Cardiac atrium fibroblast (primary cell): ENCODE results near the gene CORO2B.

DNA sequence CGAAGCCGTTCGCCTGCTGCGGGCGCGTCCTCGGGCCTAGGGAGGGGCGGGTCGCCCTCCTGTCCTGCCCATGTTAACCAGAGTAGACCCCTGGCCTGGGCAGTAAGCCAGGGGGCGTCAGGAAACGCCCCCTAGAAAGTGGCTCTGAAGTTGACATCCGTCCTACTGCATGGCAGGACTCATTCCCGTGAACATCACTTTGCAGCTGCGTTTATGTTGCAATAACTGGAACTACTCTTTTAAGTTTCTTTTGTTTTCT, 788 bp downstream of the C15orf61 start:
- RAMPAGE, long total RNA, result no peak

DNA sequence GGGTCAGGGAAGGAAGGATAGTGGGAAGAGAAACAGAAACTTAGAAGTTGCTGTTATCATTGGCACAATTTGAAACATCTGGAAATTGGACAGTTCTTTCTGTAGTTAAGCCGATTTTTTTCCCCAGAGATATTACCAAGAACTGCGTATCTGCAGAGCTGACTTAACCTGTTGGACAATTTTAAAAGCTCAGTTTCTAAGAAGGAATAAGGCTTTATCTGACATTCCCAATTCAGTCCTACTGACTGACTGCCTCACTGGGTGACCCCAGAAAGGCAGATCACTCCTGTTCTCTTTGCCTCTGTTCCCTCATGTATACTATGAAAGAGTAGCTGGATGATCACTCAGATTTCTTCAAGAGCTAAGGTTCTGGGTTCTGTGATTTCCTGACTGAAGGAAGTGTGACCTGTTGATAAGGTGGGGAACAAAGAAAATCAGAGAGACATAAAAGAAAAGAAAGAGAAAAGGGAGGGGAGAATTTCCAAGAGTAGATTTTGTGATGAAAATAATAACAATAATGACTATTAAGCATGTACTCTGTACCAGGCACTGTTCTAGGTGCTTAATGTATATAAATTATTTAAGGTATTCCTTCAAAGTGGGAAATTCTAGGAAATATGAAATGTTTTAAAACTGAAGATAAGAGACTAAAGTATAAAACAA, 128.4 kb downstream of the MAP2K5 start:
- RAMPAGE, long total RNA, result no peak

DNA sequence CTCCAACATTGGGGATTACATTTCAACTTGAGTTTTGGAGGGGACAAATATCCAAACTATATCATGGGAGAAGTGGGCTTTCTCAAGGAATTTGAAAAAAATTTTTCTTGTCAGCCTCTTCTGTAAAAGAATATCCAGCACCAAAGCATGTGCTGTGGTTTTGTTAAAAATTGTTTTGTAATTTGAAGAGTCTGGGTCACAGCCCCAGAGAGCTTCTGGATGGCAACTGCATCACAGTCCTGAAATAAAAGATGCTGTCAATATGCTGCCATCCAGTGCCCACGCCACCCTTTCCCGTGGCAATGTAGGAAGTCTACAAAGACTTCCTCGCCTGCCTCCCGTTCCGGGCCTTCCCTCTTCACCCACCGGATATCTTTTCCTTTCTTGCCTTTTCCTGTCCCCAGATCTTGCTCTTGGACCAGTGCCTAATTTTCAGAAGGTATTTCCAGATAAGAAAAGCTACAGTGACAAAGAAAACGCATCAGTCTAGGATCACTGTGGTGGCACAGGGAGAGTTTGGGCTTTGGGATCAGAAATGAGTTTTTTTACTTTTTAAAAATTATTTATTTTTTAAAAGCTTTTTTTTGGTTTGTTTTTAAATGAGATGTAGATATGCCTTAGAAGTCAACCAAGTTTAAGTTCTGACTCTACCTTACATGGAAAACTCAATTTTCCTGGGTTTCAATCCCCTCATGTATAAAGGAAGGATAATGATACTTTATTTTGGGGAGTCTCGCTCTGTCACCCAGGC, 99.9 kb downstream of the SKOR1 start:
- RAMPAGE, long total RNA, result no peak

- RAMPAGE, long total RNA, result no peak
Measured at GRCh38 chr15:67943709-67944592, 110.2 kb upstream of the PIAS1 start.

DNA sequence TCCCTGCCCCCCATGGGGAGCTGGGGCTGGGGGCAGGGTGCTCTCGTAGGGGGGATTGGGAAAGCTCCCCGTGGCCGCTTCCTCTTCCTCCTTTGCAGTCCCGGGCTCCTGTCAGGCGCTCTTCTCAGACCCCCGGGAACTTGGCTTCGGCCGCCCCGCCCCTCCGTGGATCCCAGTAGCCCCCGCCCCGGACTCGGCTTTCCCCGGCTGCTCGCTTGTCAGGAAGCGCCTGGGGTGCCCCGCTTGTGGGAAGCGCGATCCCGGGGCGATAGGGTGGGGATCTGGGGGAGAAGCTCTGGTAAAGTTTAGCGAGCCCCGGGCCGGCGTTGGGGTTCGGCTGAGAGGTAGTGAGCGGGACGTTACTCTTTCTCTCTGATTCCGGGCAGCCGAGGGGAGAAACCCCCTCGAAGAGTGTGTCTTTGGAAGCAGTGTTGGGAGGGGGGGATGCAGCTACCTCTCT, 597 bp downstream of the PIAS1 start:
- RAMPAGE, long total RNA, result no peak

- RAMPAGE, long total RNA, result no peak
Measured at GRCh38 chr15:68070011-68070587, 16.0 kb downstream of the PIAS1 start.

GRCh38 chr15:68184763-68185663, 20.1 kb downstream of the CALML4 start:
- RAMPAGE, long total RNA, result no peak

DNA sequence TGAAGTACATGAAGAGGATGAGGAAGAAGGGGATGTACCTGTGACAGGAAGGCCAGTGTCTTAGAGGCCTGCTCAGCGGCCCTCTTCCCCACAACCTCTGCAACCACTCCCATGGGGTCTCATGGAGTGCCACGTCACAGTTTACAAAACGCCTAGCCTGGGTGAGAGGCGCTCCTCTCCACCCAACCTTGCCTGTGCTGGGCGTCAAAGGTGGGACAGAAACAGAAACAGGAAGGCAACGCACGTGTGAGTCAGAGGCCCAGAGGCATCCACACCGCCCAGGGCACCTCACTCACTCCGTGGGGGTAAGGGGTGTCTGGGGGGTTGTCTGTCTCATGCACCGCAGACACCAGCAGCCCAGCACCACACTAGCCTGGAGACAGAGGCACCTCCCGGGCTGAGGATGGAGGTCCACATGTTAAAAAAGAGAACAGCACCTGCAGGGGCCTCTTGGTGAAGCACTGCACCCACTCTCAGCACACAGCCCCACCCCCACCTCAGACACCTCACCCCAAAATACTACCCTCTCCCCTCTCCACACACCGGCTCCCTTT, 4.7 kb upstream of the CALML4 start:
- RAMPAGE, long total RNA, result no peak

DNA sequence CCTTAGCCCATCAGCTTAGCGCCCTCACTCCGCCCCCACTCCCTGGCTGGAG, 205 bp upstream of the FEM1B start:
- RAMPAGE, long total RNA, result no peak

- RAMPAGE, long total RNA, result no peak
Measured at GRCh38 chr15:68278787-68279106, 1.2 kb downstream of the FEM1B start.

GRCh38 chr15:68483033-68483528, 51.1 kb upstream of the ITGA11 start:
- RAMPAGE, long total RNA, result no peak

DNA sequence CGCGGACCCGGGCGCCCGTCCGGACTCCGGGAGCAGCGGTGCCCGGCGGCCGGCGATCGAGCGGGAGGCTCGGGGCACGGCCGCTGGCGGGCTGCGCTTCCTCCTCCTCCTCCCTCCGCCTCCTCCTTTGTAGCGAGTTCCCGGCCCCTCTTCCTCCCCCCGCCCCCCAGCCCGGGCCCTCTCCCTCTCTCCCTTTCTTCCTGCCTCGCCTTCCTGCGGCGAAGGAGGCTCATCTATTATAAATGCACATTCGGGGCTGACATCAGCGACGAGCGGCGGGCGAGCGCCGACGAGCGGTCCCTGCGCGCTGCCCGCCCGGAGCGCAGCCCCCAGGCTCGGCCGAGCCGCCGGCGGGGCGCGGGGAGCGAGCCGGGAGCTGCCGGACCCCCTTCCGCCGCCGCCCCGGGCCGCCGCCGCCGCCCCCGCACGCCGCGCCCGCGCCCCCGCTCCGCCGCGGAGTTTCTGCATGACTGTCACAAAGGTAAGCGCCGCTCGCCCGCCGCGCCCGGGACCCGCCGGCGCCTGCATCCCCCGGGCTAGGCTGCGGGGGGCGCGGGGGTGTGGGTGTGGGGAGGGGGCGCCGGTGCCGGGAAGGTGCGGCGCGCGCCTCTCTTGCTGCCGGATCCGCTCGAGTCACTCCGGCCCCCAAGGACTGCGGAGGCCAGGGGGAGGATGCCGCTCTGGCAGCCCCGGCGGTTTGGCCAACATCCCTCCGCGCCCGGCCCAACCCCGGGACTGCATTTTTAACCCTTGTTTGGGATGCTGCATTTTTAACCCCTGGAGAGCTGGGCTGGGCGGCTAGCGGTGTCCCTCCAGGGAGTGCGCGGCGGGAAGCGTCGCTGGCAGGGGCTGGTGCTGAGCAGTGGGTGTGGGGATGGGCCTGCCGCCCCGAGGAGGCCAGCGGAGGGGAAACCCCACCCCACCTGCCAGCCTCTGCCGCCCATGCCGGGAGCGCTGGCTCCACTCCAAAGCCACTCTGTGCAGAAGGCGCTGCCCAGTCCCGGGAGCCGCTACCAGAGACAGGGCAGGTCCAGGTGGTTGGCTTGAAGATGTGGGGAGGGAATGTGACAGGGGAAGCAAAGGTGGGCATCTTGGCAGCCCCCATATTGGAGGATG, at the start of gene CORO2B:
Gene CORO2B, plus strand, starts transcription at position 197 of the 1,116 bp plus-strand sequence.
- RAMPAGE, long total RNA, result no peak

DNA sequence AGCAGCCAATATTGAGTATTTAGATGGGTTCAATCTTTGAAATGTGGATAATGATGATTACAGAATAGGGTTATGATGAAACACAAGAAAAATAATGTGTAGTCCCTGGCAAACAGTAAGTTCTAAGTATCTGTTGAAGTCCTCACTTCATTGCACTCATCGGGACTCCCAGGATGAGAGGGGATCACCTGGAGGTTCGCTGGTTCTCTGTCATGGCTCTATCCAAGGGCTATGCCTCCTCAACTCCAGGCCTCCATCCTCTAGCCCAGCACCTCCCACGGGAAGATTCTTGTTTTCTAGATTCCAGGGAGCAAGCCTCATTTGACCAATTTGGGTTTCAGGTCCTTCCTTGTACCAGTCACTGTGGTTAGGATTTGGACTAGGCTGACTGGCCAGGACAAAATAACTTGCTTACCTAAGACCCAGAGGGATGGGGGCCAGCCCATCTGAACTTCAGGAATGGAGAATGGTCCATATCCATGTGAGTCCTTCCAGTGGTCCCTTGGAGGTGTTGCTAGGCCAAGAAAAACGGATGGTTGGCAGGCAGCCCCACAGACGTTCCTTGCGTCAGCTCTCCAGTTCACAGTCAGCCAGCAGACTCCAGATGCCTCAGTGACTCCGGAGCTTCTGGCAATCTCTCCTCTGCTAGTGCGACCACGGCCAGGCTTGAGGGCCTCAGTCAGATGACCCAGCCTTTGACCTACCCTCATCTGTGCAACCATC, 45.3 kb downstream of the ANP32A start:
- RAMPAGE, long total RNA, result no peak

GRCh38 chr15:68793197-68793802, 27.4 kb downstream of the ANP32A start:
- RAMPAGE, long total RNA, result no peak

GRCh38 chr15:68820954-68821710, 437 bp upstream of the ANP32A start:
- RAMPAGE, long total RNA, result no peak

- RAMPAGE, long total RNA, result no peak
Measured at GRCh38 chr15:69074846-69075290, 60.4 kb downstream of the NOX5 start.

DNA sequence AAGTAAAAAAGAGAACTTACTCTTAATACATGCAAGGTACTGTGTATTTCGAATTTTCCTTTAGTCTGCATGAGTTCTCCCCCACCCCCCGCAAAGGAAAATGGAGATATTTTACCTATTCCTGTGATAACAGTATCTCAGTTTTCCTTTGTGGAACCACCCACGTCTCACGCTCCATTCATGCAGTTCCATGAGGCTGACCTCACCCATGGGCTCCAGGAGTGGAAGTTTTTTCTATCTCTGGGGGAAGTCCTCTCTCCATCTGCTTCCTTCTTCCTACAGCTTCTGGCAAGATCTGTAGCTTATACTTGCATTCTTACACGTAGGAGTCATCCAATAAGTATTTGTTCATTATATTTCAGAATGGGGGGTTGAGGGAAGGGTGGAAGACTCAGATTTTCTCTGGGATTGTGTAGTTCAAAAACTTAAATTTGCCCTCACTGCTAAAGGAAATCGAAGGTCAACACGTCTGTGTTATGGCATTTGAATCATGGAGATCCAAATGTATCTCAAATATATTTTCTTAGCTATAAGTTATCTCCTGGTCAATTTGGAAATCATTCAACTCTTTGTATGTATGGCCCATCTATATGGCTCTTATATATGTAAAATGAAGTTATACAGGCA, 5.7 kb upstream of the GLCE start:
- RAMPAGE, long total RNA, result no peak

DNA sequence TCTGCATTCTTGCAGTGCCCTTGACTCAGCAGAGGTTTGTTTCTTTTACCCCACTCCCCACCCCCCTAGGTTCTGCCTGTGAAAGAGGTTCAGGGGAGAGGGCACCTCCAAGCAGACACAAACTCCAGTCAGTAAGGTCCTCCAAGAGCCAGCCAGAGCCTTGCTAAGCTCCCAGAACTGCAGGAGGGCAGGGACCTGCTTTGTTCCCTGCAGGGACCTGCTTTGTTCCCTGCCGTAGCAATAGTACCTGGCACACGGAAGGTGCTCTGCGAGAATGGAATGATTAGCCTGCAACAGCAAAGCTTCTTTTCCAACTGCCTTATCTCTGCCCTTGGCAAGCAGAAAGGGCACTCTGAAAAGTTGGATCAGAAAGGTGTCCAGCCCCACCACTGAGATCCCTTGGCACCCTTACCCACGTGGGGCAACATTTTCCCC, 1.4 kb downstream of the PAQR5 start:
- RAMPAGE, long total RNA, result no peak

DNA sequence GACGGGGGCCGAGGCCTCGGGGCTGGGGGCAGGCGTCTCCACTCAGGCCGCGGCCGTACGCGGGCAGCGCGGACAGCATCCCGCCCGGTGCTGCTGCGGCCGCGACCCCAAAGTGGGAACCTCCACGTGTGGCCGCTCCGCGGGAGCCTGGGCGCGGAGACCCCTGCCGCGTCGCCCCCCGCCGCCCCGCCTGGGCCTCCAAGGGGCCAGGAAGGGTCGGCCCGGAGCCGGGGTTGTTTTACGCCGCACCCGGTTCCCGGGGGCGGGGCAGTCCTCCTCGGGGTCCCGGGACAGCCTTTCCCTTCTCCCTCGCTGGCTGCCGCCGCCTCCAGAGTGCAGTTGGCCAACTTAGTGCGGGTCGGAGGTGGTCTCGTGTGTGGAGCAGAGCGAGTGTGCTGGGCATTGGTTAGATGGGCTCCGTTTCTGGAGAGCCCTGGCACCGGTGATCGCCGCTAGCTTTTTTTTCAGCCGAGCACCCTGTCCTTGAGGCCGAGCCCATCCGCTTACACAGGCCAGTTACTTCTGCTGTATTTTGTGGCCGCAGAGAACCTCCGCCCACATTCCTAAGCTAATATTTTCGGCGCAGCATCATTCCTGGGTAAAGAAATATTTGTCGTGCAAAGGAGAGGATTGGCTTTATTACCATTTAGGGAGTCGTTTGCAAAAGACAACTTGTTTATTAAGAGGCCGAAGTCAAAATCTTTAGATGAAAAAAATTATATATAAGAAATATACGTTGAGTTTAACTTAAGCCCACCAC, 543 bp downstream of the KIF23 start:
- RAMPAGE, long total RNA, result no peak

- RAMPAGE, long total RNA, result no peak
Measured at GRCh38 chr15:69499888-69500248, 47.2 kb downstream of the RPLP1 start.